Daoy (cell line): ENCODE data around the gene TMA7B.

DNA sequence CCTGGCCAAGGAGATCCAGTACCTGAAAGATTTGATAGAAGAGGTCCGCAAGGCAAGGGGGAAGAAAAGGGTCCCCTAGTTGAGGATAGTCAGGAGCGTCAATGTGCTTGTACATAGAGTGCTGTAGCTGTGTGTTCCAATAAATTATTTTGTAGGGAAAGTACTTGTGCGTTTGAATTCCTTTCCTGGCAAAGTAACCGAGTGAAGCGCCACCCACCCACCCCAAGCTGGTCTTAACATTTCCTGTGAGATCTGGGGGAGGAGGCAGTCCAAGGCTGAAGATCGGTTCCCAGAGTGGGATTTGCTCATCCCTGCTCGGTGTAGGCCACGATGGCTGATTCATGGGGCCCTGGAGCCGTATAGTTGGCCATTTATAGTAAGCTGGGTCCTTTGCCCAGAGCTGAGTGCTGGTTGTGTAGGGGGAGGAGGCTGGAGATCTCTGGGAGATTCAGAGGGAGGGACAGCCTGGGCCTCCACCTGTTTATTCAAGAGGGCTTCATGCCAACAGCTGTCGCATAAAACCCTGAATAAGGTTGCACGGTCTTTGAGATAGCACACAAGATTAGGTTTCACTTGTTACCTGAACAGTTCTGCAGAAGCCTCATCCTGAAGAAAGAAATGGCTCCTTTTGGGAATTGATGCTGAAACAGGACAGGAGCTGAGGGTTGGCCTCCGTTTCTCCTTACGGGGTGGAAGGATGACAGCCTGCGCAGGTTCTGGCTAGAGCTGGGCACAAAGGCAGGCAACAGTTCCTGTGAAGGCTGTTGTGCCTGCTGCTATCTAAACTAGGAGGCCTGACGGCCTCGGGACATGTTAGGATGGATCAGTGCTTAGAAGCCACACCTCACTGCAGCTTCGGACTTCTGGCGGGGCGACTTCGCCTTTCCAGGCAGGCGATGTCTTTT is 2.4 kb downstream of the ATF4 start:
- RAMPAGE, long total RNA: no peak

- RAMPAGE, long total RNA: no peak
Measured at GRCh38 chr22:39921289-39921510, 20.3 kb downstream of the GRAP2 start.

- RAMPAGE, long total RNA: no peak
Measured at GRCh38 chr22:39960042-39960235, 258 bp upstream of the TMA7B start.

GRCh38 chr22:39960236-39960653 is at the start of gene TMA7B:
Gene TMA7B (plus strand): TSS chr22:39960397.
- RAMPAGE, long total RNA: no peak

DNA sequence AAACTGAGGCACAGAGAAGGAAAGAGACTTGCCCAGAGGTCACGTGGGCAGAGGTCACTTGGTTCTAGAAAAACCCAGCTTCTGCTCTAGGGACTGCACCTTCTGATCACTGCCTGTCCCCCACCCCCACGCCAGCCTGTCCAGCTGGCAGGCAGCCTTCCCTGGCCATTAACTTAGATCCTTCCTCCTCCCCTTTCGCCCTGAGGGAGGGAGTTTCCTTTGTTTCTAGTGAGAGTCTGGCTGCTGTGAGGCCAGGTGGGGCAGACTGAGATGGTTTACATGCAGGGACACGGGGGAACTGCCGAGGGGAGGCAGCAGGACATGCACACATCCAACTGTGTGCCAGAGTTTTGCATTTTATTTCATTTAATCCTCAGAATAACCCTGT is 3.2 kb downstream of the FAM83F start:
- RAMPAGE, long total RNA: no peak

DNA sequence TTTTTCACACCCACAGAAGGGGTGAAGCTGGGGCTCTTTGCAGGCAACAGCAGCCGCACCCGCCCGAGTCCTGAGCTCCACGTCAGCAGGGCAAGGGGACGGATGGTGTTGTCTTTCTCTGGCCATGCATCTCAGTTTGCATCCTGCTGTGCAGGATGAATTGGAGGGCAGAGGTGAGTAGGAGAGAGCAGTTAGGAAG is 14.4 kb downstream of the FAM83F start:
- RAMPAGE, long total RNA: no peak

DNA sequence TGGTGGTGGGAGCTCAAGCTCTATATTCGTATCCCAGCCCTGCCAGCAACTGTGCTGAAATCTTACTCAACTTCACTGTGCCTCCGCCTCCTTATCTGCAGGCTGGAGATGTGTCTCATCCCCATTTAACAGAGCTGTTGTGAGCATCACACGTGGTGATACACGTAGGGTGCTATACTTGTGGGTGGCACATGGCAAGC is 23.1 kb downstream of the TNRC6B start:
- RAMPAGE, long total RNA: no peak

GRCh38 chr22:40266470-40267032 is 79.7 kb upstream of the ADSL start:
- RAMPAGE, long total RNA: no peak

- RAMPAGE, long total RNA: no peak
Measured at GRCh38 chr22:40329739-40330600, 16.3 kb upstream of the ADSL start.

DNA sequence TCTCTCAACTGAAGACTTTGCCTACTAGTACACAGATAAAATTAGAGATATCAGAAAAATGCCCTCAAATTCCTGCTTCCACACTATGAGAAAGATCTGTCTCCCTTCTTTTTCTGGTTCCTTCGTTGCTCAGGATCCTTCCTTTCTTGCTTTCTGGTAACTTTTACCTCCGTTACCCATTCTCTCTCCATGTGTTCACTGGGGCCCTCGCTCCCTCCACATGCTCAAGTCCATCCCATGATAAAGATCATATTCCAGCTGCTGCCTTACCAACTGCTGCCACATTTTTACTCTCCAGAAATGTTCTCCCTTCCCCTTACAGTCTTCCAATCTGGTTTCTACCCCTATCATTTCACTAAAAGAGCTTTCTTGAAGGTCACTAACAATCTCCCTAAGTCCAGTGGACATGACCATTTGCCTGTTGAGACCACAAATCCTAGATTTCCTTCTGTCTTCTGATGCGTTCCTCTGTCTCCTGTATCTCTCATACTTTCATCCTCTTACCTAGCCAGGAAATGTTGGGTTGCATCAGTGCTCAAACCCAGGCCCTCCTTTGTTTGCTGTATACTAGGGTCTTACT is 7.6 kb upstream of the ADSL start:
- RAMPAGE, long total RNA: no peak

GRCh38 chr22:40371333-40371634 is 890 bp downstream of the SGSM3 start:
- RAMPAGE, long total RNA: no peak

DNA sequence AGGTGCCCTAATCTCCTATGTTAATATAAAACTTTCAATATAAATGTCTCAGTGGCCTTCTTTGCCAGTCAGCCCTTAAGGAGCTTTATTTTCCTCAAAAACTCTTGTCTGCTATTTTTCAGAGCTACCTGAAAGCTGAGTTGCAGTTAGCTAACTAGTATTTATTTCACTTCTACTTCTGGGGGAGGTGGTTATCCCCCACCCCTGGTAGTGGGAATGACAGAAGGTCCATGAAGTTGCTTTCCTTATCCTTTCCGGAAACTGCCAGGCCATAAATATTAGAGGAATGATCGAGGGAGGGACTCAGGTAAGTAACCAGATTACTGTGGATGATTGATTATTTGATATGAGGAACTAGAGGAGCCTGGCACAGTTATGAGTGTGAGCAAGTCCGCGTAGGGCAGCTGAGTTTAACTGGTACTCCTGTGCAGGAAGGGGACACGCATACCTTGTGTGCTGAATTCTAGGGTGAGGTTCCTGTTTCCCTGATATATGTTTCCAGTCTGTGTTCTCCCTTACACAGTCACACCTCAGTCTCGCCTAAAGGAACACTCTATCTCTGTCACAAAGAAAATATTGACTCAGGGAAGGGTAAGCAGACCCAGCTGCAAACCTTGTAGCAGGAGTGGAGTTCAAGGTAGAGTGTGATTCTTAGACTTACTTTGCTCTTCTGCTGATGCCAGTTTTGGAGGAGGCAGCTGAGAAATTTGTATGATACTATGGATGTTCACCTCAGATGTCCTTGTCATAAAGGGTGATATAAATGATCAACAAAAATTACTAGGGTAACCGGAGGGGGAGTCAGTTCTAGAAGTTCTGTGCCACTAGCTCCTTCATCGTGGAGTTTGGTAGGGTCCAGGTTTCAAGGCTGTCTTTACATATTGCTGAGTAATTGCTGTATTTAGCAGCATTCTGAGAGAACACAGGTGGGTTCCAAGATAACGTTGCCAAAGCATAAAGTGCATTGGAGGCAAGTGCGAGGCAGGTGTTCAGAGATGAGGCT is 17.4 kb downstream of the SGSM3 start:
- RAMPAGE, long total RNA: no peak

GRCh38 chr22:40533006-40534236 is 103.1 kb downstream of the MRTFA start:
- RAMPAGE, long total RNA: no peak

GRCh38 chr22:40586689-40587143 is 49.8 kb downstream of the MRTFA start:
- RAMPAGE, long total RNA: no peak

DNA sequence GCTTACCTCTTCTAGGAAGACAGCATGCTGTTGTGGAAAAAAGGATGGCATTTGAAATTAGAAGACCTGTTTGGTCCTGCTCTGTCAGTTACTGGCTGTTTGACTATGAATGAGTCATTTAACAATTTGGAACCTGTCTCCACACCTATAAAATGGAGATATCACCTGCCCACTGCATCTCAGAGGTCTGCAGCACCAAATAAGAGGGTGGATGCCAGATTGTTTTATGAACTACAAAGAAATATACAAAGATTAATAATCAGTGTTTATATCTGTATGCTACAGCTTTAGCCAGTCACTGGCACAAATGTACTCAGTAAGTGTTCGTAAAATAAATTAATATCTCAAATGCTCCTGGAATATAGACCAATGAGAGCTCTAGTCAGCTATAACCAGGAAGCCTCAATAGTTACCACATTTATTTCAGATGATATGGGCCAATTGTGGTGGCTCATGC is 60.7 kb downstream of the SLC25A17 start:
- RAMPAGE, long total RNA: no peak

- RAMPAGE, long total RNA: no peak
Measured at GRCh38 chr22:41021455-41022449, 70.6 kb downstream of the RBX1 start.

DNA sequence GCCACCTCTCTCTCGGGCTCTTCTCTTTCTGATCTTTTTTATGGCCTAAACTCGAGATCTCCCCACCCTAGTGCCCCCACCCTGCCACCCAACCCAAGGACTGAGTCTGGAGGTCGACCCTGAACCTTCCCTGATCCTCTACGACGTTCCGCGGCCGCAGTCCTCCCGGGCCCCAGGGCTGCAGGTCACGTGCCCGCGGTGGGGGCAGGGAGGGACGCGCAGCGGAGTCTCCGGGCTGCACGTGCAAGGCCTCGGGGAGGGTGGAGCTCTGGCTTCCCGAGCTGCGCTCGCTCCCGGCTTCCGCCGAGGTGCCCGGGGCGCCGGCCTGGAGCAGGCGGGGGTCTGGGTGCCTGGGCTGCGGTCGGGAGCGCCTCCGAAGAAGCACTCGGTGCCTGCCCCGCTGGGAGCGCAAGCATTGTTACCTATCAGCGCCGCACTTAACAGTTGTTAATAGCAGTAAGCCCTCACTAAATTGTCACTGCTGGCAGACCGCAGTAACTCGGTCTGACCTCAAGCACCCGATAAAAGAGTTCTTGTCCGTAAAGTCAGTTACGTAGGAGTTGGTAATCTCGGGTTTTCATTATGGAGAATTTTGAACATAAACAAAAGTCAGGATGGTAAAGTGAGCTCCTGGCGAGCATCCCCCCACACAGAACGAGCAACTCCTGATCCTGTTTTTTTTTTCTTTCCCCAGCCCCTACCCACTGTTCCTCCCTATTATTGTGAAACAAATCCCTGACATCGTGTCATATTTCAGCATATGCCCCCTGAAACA is 69.8 kb upstream of the EP300 start:
- RAMPAGE, long total RNA: no peak

DNA sequence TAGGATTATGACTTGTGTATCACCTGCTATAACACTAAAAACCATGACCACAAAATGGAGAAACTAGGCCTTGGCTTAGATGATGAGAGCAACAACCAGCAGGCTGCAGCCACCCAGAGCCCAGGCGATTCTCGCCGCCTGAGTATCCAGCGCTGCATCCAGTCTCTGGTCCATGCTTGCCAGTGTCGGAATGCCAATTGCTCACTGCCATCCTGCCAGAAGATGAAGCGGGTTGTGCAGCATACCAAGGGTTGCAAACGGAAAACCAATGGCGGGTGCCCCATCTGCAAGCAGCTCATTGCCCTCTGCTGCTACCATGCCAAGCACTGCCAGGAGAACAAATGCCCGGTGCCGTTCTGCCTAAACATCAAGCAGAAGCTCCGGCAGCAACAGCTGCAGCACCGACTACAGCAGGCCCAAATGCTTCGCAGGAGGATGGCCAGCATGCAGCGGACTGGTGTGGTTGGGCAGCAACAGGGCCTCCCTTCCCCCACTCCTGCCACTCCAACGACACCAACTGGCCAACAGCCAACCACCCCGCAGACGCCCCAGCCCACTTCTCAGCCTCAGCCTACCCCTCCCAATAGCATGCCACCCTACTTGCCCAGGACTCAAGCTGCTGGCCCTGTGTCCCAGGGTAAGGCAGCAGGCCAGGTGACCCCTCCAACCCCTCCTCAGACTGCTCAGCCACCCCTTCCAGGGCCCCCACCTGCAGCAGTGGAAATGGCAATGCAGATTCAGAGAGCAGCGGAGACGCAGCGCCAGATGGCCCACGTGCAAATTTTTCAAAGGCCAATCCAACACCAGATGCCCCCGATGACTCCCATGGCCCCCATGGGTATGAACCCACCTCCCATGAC is 28.1 kb upstream of the L3MBTL2 start:
- RAMPAGE, long total RNA: no peak

- RAMPAGE, long total RNA: no peak
Measured at GRCh38 chr22:41181497-41181814, 23.7 kb upstream of the L3MBTL2 start.

DNA sequence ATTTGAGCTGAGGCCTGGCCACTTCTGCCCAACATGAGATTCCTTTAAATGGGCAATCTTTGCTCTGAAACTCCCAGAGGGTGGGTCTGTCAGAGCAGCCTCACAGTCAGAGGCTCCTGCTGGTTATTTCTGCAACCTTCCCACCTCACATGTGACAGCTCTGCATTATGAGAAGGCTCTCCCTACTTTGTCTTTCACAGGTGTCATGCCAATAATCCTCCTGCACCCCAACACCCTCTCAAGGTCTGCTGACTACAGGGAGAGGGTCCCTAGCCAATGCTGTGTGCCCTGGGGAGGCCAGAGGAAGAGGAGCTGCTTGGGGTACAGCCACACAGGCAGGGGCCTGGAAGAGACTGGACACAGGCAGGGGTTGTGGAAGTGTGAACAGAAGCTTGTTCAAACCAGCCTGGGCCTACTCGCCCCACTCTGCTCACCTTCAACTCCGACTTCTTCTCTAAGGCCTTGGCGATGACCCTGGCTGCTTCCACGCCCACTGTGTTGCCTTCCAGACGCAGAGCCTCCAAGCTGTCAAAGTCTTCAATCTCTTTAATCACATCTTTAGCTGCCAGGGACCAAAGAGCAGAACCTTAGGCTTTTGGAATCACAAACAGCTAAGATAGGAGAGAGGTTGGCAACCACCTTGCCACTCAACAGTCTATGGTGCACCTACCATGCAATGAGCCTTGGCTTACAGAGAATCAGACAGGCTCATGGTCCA is 11.7 kb downstream of the RANGAP1 start:
- RAMPAGE, long total RNA: no peak